ENCODE measurements around a stretch of chr11.

DNA sequence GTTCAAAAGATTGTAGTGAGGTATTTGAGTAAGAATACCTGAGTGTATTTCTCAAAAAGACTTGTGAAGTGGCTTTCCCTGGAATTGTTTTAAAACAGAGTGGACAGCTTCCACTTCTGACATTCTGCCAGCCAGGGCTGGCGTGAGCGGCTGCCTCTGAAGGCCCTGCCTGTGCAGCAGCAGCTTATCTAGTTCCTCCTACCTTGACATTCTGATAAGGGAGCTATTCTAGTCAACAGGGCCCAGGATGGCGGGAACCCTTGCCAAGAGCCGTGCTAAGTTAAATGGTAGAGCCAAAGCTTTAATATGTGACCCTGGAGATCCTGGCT lies 3.4 kb downstream of the KCNJ5 start:
- PRO-cap = bidirectional peak, plus-strand start at position 119 of the sequence, minus-strand start at position 144 of the sequence

- PRO-cap = no peak
Measured at GRCh38 chr11:128987902-128988400, 45.3 kb upstream of the TP53AIP1 start.

DNA sequence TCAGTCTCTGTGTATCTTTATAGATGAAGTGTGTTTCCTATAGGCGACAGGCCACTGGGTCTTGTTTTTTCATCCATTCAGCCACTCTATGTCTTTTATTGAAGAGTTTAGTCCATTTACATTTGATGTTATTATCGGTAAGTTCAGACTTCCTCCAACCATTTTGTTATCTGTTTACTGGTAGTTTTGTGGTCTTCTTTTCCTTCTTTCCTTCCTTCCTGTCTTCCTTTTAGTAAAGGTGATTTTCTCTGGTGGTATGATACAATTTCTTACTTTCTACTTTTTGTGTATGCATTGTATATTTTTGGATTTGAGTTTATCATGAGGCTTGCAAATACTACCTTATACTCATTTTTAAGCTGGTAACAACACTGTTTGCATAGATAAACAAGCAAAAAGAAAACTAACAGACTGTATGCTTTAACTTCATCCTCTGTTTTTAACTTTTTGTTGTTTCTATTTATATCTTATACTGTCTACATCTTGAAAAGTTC lies 62.1 kb upstream of the TP53AIP1 start:
- PRO-cap = no peak

DNA sequence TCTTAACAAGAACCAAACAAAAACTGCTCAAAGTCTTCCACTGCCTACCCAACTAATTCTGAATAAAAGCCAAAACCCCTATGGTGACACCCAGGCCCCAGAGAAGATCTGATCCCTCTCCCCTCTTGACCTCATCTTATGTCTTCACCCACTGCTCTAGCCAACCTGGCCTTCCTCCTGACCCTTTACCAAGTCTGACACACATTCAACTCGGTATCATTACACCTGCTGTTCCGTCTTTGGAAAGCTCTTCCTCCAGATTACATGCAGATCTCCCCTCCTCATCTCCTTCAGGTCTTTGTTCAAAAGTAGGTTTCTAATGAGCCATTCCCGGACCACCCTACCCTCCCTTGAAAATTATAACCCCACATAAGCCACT lies 84.7 kb upstream of the TP53AIP1 start:
- PRO-cap = no peak

DNA sequence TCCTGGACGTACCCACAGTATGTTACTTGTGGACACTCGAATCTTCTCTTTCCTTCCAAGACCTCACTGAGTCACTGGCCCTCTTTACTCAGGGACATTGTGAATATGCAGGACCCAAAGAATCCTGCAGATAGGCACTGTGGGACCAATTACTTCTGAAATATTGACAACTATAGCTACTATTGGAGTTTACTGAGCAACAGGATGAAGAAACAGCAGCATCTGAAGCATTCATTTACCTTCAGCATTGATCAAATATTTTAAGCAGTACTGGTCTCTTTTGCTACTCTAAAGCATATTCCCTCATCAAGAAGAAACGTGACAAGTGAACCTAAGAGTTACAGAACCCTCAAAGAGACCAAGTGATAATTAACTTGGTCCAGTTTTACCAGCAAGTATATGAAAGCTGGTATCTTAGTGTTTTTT lies 29.8 kb upstream of the ARHGAP32 start:
- PRO-cap = no peak

- PRO-cap = no peak
Measured at GRCh38 chr11:129275750-129276351, 83.7 kb upstream of the ARHGAP32 start.

- PRO-cap = no peak
Measured at GRCh38 chr11:129282582-129282865, 90.4 kb upstream of the ARHGAP32 start.

DNA sequence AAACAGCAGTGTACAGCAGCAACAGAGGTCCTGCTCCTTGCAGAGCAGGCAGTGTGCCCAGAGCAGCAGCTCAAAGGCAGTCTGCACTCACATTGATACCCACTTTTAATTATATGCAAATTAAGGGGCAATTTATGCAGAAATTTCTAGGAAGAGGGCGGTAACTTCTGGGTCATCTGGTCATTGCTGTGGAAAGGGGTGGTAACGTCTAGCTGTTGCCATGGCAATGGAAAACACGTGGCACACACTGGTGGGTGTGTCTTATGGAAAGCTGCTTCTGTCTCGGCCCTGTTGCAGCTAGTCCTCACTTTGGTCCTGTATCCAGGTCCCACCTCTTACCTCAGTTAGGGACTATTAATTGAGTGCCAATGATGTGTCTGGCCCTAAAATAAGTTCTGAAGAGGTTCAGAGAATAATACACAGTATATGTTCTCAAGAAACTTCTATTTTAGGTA lies 36.9 kb downstream of the BARX2 start:
- PRO-cap = no peak

- PRO-cap = no peak
Measured at GRCh38 chr11:129695618-129695935, 120.1 kb upstream of the TMEM45B start.

GRCh38 chr11:129728560-129729100 lies 87.0 kb upstream of the TMEM45B start:
- PRO-cap = no peak

DNA sequence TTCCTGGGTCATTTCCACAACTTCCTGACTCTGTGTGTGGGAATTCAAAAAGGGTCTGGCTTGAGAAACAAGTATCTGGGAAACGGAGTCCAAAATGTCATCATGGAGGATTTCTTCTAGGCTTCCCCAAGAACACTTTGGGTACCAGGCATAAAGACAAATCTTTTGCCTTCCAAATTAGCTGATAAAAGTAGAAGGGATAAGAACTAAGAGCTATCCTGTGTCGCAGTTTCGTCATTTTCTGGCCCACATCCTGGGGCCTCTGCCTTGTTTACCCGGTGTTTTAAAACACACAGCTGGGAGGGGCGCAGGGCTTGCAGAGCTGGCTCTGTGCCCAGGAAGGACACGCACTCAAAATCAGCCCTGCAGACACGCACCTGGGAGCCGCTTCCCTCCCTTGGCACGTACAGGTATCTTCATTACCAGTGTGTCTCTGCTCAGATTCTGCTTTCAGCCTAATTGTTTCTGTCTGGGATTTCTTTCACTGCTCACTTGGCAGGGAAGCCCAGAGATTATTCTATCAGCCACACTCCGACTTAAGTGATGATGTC lies 38.2 kb downstream of the TMEM45B start:
- PRO-cap = no peak

GRCh38 chr11:129949905-129951157 lies 52.3 kb downstream of the PRDM10 start:
- PRO-cap = no peak

GRCh38 chr11:130003482-130004098 lies 955 bp upstream of the PRDM10 start:
- PRO-cap = bidirectional peak, plus-strand start at chr11:130003675, minus-strand start at chr11:130003545

- PRO-cap = no peak
Measured at GRCh38 chr11:130109199-130109781, 39.6 kb downstream of the APLP2 start.

DNA sequence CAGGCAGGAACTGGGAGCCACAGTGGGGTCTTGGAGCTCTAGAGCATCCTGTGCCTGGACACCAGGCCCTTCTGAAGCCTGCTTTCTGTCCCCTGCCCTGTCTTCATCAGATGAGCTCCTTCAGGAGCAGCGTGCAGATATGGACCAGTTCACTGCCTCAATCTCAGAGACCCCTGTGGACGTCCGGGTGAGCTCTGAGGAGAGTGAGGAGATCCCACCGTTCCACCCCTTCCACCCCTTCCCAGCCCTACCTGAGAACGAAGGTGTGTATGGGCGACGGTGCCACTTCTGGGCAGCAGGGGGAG lies 24.2 kb upstream of the ST14 start:
- PRO-cap = no peak

- PRO-cap = no peak
Measured at GRCh38 chr11:130163244-130164240, 4.0 kb downstream of the ST14 start.

DNA sequence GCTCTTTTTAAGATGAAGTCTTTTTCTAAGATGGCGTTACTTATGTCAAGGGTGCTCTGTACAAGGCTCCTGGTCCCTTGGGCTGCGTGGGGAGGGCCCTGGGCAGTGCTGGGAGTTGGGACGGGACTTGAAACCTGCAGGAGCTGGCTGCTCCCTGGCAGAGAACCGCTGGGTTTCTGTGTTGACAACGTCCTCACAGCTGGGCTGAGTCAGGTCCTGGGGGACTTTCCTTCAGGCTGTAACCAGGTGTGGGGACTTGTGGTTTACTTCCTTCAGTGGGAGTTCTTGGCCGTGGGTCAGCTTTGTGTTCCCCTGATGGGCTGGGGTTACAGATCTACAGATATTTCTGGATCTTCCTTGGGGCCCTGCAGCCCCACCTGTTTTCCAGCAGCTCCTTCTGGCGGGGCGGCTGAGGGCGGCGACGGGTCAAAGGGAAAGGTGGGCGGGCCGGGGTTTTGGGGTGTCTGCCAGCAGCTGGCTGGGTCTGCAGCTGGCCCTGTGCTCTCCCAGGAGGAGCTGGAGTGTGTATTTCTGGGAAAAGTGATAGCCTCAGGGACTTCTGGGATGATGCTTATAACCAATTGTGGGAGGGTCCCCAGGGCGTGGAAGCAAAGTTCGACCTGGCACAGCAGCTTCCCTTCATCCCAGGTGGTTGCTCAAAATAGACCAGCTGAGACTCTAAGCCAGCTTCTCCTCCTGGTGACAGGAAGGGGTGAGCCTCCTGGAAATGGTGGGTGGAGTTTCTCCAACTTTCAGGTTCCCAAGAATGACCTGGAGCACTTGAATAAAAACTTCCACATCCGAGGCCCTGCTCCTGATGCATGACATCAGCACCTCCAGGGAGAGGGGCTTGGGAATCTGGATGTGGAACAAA lies 19.0 kb downstream of the ST14 start:
- PRO-cap = no peak

- PRO-cap = no peak
Measured at GRCh38 chr11:130183563-130184457, 24.2 kb downstream of the ST14 start.

GRCh38 chr11:130400677-130400939 lies 27.8 kb downstream of the ADAMTS8 start:
- PRO-cap = bidirectional peak, plus-strand start at chr11:130401066, minus-strand start at chr11:130400768

DNA sequence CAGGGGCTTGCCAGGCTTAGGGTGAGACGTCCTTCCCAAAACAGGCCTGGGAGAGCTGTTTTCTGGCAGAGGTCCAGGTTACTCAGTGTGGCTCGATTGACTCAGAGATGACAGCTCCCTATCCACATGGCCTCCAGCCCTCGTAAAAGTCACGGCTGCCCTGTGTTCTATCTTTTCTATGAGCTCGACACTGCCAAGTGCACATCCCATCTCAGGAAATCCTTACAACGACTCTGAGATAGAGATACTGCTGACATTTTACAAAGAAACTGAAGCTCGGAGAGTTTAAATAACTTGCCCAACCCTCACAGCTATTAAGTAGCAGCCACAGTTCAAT lies 20.4 kb downstream of the ADAMTS8 start:
- PRO-cap = unidirectional peak, plus-strand start at position 172 of the sequence

All from cardiac septum (tissue), 1 donor.